Gastrocnemius medialis (tissue), 3 donors: ENCODE data around the gene RNF14.

GRCh38 chr5:141863601-141864158 lies 14.5 kb downstream of the PCDH1 start:
- PRO-cap: no peak
- RAMPAGE, long total RNA, 3 experiments: no peak in any of the 3 experiments

DNA sequence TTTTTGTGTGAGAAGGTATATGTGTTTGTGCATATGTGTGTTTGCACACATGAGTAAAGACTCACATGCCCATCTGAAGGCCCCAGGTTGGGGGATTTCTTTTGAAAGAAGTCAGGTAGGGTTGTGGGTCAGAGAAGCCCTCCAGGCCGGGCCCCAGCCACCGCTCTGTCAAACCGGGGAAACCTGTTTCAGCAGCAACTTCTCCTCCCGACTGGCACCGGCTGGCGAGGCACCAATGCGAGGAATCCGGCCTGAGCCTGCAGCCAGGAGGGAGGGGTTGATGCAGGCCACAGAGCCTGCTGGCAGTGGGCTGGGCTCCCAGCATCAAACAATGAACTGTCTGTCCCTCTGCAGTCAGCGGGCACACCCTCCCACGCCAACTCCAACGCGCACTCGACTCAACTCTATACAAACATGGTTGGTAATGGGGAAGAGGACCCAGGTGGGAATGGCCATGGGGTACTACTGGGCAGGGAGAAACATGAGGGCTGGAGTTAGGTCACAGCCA lies 12.1 kb downstream of the PCDH1 start:
- PRO-cap: no peak
- RAMPAGE, long total RNA, 3 experiments: no peak in any of the 3 experiments

DNA sequence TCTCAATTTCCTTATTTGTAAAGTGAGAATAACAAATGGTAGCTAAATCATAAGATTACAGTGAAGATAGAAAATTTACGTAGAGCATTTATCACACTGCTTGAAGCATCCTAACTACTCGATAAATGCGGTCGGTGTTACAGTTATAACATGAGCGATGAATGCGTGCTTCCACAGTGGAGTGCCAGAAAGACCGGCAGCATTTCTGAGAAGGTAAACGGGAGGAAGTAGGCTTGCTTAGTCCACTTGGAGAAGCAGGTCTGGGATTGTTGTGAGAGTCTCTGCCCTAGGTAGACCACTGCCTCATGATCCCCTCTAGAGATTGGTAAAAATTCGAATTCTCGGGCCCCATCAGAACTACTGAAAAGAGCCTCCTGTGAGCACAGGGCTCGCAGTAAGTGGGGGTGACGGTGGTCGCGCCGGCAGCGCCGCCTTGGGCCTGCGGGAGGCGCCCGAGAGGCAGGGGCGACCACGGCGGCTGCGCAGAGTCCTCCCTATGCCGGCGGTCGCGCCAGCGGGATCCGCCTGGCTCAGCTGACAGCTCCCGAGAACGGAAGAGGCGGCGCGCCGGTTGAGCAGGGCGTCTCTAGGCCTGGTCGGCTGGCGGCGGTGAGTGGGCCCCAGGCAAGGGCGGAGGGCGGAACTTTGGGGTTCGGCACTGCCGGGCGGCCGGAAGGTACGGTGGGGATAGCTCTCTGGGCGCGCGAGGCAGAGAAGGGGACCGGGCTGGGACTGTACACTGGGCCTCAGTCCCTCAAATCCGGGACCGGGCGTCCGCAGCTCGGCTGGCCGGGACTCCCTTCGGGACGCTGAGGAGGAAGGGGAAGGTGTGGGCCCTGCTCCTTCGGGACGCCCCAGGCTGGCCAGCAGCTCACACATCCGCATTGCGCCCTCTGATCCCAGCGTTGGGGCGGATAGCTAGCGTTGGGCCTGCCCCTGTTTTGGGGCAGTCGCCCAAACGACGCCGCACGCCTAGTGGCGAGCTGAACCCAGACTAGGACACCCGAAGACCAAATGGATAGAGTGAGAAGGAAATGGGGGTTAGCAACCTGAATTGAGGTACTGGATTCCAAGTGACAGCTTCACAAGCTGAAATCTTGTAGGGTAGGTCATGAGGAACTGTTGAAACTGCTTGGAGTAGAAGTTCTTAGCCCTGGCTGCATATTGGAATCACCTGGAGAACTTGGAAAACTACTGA lies at the start of gene RNF14:
Gene RNF14 (plus strand): TSS at position 547 of the 1,198 bp plus-strand sequence.
- PRO-cap: unidirectional peak, plus-strand start at position 547 of the sequence; bidirectional peak, plus-strand start at position 547 of the sequence, minus-strand start at position 510 of the sequence
- RAMPAGE, long total RNA, 3 experiments: start-site peak on the plus strand in 3 of 3 experiments, centred at positions 555 to 631 of the sequence, 331 to 502 reads per replicate

DNA sequence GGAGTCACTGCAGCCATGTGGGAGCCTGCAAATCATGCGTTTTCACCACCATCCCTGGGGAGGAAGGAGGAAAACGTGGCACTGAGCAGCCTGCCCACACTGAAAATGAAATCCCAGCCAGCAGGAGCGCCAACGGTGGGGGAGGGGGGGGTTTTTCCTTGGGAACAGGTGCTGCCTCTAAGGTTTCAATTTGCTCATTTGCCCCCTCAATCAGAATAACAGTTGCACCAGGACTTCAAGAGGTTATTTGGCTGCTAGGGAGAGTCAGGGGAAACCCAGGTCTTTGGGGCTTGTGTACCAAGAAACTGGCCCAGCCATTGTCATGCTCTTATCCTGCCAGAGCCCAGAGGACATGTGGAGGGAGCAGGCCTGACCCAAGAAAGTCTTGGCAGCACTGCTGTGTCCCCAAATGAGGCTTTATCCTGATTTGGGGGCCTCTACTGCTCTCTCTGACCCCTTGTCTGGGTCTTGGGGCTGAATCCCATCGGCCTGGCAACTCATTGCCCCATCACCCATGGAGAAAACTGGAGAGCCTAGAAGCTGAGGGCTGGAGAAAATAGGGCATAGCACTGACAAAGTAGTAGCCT lies 66.5 kb downstream of the NDFIP1 start:
- PRO-cap: no peak
- RAMPAGE, long total RNA, 3 experiments: no peak in any of the 3 experiments

DNA sequence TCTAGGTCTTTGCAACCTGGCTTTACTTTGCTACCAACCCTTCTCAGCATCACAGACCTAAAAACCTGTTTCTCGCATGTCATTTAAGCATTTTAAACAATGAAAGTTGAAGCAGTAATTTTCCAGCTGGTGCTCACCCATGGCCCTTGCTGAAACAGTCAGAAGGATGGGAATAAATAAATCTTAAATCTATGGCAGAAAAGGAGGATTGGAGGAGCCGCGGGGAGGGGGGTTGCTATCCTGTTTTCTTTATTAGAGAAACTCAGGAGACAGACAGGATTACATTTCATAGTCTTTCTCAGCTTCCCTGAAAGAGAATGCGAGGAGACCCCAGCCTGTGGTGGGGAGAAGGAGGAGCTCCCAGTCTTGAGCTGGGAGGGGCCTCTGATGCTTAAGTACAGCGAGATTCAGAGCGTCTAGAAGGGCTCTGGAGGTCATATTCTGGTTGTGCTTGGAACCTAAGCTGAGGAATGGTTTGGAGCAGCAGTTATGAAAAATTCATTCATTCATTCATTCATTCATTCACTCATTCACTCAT lies 2.2 kb upstream of the SPRY4 start:
- PRO-cap: no peak
- RAMPAGE, long total RNA, 3 experiments: no peak in any of the 3 experiments

GRCh38 chr5:142521615-142521930 lies 164.3 kb downstream of the FGF1 start:
- PRO-cap: no peak
- RAMPAGE, long total RNA, 3 experiments: no peak in any of the 3 experiments

DNA sequence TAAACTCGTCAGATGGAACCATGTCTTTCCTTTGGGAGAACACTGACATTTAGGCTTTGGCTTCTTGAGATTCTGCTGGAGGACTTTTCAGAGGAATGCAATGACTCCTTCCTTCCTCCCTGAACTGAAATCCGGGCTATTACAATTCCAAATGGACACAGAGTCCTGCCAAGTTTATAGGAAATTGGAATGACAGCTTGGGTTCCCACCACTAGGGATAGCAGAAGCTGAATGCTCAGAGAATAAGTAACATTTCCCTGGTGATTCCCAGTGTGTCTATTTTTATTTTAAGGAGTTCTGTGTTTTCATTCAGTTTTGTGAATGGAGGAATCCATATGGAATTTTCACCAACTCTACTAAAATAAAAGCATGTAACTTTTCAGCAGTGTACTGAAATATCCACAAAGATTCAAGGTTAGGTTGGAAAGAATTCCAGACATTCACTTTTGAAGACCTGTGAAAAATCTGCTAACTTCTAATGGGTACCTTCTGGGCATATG lies 142.9 kb downstream of the FGF1 start:
- PRO-cap: no peak
- RAMPAGE, long total RNA, 3 experiments: no peak in any of the 3 experiments

DNA sequence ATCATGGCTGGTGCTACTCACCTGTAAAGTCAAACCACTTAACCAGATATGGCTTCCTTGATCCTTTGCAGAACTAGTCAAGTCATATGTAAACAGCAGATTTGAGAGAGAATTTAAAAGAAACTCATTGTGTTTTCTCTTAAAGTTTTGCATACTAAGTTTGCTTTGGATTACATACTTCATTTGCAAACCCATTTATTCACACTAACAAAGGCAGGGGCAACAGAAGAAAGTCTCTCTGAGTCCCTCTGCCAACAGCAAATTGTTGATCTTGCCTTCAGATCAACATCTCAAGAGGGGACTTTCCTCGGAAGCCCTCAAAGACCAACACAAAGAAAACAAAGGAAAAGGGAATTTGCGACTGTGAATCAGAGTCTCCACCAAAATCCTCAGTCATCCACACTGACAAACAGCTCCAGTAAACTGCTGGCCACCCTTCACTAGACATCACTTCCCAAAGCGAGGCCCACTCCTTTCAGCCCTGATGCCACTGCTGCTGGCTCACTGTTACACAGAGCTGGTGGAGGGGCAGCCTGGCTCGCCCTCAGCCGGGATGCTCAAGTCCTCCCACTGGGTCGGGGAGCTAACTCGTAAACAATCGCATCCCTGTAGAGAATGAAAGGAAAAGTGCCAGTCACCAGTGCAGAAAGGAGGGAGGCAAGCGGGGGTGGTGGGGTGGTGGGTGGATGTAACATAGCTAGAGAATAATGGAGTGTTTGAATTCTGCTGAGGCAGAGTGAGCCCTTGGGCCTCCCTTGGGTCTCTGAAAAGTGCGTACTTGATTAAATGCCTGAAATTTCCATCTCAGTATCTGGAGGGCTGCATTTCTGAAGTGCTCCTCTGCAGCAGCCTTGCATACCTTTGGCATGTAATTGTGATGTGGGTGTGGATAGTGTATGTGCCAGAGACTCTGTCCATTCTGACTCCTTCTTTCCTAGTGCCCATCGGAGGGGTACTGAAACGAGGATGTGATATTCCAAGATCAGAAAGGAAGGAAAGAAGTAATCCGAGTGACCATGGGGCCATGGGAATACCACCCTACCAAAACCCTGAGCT lies 1.3 kb downstream of the FGF1 start:
- PRO-cap: no peak
- RAMPAGE, long total RNA, 3 experiments: no peak in any of the 3 experiments

GRCh38 chr5:142697143-142698342 lies 11.7 kb upstream of the FGF1 start:
- PRO-cap: no peak
- RAMPAGE, long total RNA, 3 experiments: start-site peak on the minus strand in 1 of 3 experiments, at chr5:142698019-142698026 at its widest, 12 reads per replicate

DNA sequence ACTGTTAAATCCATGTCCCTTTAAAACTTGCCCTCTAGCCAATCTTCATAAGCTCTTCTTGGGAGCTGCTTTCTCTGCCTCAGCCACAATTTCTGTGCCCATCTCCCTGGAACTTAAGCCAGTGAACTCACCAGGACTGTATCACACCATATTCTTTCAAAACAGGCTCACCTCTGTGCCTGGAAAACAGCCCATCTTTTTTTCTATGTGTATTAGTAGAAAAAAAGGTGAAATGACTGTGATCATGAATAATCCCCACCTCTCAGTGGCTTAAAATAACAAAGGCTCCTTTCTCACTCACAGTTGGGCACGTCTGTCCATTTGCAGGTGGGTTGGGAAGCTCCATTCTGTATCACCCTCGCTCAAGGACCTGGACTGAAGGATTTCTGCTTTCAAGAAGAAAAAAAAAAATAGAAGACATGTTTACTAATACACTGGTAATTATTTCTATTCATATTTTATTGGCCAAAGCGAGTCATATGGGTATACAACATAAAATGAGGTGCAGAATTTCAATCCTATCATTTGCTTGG lies 17.2 kb upstream of the FGF1 start:
- PRO-cap: no peak
- RAMPAGE, long total RNA, 3 experiments: no peak in any of the 3 experiments

GRCh38 chr5:142716923-142717506 lies 31.1 kb upstream of the FGF1 start:
- PRO-cap: no peak
- RAMPAGE, long total RNA, 3 experiments: no peak in any of the 3 experiments

GRCh38 chr5:142778526-142779243 lies 8.5 kb downstream of the ARHGAP26 start:
- PRO-cap: no peak
- RAMPAGE, long total RNA, 3 experiments: no peak in any of the 3 experiments

DNA sequence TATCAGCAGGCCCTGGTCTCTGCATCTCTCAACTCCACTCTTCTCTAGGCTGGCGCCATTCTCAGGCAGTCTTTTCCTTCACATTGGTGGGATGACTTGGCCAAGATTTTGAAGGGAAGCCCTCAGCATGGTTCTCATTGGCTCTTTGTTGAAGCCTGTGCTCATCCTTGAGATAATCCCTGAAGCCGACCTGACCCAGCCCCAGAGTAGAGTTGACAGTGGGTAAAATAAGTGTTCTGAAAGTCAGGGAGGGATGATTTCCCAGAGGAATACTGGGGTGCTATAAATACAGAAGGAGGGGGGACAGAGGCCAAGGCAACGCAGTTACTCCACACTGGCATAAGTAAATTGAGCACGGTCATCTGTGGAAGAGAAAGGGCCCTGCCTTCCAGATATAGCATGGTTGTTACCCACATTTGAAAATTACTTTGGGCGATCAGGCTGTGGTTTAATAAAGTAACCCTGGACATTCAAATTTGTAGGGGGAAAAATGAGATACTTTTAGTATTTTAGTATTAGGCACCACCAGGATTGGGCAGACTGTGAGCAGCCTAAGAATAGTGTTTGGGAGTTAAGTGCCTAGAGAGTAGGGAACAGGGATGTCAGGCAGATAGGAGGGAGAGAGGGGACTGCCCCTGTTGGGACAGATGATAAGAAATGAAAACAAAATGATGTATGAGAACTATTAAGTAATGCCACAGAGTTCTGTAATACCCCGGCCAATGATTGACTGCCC lies 24.1 kb downstream of the ARHGAP26 start:
- PRO-cap: no peak
- RAMPAGE, long total RNA, 3 experiments: no peak in any of the 3 experiments

- PRO-cap: no peak
- RAMPAGE, long total RNA, 3 experiments: no peak in any of the 3 experiments
These were observed 137.0 kb downstream of the ARHGAP26 start for GRCh38 chr5:142906789-142908016.

GRCh38 chr5:142958499-142959134 lies 188.4 kb downstream of the ARHGAP26 start:
- PRO-cap: no peak
- RAMPAGE, long total RNA, 3 experiments: no peak in any of the 3 experiments

DNA sequence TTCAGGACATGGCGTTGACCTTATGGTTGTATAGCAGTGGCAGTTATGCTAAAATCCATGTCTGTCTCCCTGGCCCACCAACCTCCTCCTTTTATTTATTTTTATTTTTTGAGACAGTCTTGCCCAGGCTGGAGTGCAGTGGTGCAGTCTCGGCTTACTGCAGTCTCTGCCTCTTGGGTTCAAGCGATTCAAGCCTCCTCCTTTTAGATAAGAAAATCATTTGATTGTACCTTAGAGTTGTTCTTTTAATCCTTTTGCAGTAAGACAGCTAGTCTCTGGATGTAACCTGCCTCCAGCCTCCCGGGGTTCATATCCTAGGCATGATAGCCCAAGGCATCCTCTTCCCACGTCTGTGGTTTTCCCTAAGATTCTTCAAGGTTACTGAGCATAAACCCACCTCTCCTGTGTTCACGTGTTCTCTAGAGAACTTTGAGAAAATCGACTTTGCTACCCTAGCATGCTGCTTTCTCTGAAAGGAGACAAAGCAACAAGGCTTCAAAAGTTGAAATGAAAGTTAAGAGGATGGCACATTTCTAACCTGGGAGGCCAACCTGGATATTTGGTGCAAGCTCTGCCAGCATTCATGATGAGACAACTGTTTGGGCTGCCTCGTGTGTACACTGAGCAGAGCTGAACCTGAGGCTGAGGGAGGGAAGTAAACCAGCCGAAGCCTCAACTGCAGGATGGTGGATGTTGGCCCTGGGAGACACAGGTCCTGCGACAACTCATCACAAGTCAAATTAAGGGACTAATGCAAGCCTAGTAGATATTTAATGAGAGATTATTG lies 261.7 kb downstream of the ARHGAP26 start:
- PRO-cap: no peak
- RAMPAGE, long total RNA, 3 experiments: no peak in any of the 3 experiments

- PRO-cap: no peak
- RAMPAGE, long total RNA, 3 experiments: no peak in any of the 3 experiments
These were observed 309.5 kb downstream of the NR3C1 start for GRCh38 chr5:143093807-143094483.

GRCh38 chr5:143105443-143105967 lies 298.0 kb downstream of the NR3C1 start:
- PRO-cap: no peak
- RAMPAGE, long total RNA, 3 experiments: no peak in any of the 3 experiments

DNA sequence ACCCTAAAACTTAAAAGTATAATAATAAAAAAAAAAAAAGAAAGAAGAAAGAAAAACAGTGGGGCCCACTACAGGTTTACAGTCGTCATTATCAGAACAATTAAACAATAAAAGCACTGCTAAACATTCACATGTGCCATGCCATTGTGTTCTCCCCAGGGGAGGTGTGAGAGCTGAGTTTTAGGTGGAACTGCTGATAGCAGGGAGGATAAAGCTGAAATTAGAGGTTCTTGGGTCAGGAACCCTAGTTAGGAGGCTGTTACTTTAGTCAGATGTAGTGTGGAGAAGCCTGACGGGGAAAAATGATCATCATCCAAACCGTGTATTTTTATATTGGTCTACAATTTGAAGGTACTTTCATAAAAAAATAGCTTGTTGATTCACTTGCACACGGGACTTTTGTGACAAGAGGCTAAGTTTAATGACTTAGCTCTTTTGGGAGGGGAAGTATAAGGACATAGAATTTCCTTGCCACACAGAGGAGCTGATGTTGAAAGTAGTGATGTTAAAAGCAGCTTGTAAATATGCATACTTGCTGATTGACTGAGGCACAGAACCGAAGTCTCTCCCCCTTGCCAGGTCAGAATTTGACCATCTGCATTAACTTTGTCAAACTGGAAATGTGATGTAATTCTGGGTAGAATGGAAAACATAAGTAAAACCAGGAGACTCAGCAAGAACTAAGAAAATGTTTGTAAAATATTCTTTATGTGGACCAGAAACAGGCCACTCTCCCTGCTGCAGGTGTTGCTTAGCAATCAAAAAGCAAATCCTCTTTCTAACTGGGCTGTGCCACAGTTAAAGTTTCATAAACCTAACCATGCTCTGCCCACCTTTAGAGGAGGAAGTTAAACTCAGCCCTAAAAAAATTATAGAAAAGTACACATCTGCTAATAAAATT lies 284.3 kb downstream of the NR3C1 start:
- PRO-cap: no peak
- RAMPAGE, long total RNA, 3 experiments: no peak in any of the 3 experiments

- PRO-cap: no peak
- RAMPAGE, long total RNA, 3 experiments: no peak in any of the 3 experiments
These were observed 64.0 kb downstream of the NR3C1 start for GRCh38 chr5:143339289-143340005.